Type B pancreatic cell (in vitro differentiated cells): ENCODE measurements around a stretch of chr3.

DNA sequence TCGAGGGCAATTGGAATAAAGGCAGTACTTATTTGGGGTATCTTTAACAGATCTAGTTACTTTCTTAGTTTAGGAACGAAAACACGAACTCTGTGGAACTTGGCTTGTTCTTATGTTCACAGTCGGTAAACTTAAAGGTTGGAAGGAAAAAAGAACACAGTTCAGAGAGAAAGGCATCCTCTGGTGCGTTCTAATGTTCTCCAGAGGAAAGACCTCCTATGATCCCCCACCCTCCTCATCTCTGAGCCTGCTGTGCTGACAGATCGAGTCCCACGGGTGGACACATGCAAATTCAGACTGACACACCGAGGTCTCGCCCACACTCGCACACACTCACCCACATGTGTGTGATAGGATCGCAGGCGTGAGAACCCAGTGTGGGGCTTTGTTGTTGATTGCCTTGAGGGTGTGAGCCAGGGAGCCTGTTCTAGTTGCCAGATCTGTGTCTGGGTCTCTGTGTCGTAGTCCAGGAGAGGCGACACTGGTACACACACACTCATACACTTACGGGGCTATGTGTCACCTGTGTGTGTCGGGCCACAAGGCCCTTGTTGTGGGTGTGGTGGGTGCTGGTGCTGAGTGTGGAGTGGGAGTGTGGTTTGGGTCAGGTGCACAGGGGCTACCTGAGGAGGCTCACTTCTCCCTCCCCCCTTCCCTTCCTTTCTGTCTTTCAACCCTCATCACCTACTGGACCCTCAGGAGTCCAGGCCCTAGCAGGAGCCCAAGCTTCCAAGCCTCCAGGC lies 1.9 kb downstream of the EPHB3 start:
- PRO-cap = no peak

- PRO-cap = no peak
Observed at GRCh38 chr3:184645167-184645716, 66.6 kb downstream of the MAGEF1 start.

DNA sequence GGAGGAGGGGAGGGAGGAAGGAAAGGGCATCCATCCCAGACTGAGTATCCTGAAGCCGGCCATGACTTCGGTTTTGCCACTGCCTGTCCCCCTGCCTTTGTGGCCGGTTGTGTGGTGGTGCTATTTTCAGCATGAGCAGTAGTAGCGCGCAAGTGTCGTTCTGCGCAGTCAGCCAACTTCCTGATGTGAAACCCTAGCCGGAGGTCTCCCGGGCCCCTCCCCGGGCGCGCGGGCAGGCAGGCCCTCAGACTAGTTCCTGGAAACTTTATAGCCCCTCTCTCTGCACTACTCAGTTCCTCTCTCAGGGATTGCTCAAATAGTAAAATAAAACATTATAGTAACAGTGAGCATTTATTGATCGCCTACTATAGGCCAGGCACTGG lies 24.2 kb downstream of the MAGEF1 start:
- PRO-cap = no peak

DNA sequence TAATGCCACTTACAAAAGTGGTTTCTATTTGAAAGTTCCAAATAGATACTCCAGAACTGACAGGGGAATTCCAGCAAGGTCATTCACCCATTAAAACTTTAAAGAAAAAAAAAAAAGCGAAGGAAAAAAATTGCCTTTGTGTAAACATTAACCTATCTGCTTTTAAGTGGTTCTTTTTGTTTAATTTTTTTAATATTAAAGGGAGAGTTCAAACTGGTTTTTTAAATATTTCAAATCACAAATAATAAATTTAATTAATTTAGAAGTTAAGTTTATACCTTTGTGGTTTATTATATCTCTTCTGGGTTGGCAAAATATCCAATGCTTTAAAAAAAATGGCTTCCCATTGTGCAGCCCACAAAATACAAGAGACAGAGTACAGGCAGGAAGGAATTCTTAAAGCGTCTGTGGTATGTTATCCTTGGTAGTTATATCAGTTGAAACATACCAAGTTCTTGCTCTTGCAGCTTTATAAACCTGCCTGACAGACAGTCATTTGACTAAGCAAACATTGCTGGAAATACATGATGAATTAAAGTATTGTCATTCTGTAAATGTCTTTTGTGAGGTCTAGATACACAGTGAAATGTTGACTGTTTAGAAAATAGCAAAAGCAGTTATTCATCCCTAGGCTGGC lies 45.0 kb upstream of the MAP3K13 start:
- PRO-cap = no peak

- PRO-cap = no peak
Observed at GRCh38 chr3:185428284-185428983, 65.5 kb downstream of the MAP3K13 start.

- PRO-cap = no peak
Observed at GRCh38 chr3:185503484-185504194, 4.8 kb upstream of the TMEM41A start.

- PRO-cap = bidirectional peak, plus-strand start at chr3:185558567, minus-strand start at chr3:185558507
Observed at GRCh38 chr3:185558288-185558900, 6.0 kb upstream of the LIPH start.

DNA sequence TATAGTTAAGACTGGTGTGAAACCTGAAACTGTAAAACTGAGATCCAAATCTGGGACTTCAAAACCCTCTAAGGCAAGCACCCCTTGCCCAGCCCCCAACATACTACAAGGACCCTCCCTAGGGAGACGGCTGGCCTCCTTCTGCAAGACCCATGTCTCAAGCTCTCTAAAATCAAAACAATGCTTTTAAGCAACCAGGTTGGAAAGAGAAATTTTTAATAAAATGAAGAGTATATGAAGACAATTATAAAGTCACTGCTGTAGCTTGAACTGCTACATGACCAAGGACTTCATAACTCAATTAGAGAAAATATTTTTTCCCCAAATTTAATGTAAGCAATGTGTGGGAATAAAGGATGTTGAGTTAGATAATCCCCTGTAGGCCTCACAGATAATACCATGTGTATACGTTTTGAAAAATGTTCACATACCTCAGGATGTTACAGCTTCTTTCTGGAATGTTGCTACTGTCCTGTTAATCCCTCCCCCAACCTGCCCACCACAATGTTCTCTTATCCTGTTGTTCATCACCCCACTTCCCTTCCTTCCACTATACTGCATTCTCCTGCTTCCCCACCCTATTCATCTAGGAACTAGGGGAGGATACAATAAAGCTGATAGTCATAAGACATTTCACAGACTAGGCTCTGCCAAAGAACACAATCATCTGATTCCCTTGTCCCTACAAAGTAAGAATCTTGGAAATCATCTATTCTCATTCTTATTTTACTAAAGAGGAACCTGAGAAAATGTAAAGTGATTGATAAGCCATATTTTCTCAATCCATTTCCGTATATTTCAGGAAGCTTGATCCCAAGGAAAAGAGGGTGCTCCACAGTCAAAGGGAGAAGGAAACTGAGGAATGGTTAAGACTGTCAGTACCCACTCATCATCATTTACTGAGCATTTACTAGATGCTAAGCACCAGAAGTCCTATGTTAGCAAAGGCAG lies 92.1 kb downstream of the IGF2BP2 start:
- PRO-cap = no peak

DNA sequence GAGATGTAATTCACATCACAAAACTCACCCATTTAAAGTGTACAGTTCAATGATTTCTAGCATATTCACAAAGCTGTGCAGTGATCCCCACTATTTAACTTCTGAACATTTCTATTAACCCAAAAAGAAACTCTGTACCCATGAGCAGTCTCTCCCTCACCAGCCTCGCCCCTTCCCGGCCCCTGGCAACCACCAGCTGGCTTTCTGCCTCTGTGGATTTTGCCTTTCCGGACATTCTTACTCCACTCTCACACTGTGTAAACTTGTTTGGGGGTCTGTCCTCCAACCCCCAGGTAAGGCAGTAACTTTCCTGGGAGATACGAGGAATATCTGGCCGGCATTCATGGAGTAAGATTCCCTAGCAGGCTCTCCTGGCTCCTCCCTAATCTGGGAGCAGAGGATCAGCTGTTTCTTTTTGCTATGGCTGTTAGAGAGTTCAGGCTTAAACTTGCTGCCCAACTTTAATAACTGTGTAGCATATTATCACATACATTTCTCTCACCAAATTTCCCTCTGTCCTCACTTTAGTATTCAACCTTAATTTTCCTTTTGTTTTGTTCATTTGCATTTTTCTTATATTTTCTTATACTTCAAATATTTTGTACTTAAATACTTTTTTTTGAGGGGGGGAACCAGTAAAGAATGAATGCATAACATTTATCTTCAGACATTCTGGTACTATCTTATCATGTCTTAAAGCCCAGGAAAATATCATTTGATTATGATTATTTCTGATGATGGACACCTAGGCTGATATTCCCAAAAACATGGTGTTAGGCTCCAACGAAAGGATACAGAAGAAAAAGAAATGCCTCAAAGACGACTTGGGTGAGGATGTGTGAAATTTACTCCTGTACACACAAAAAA lies 64.2 kb downstream of the IGF2BP2 start:
- PRO-cap = no peak

- PRO-cap = unidirectional peak, minus-strand start at chr3:185915976; unidirectional peak, minus-strand start at chr3:185916226
Observed at GRCh38 chr3:185915712-185916658, 21.8 kb downstream of the TRA2B start.

DNA sequence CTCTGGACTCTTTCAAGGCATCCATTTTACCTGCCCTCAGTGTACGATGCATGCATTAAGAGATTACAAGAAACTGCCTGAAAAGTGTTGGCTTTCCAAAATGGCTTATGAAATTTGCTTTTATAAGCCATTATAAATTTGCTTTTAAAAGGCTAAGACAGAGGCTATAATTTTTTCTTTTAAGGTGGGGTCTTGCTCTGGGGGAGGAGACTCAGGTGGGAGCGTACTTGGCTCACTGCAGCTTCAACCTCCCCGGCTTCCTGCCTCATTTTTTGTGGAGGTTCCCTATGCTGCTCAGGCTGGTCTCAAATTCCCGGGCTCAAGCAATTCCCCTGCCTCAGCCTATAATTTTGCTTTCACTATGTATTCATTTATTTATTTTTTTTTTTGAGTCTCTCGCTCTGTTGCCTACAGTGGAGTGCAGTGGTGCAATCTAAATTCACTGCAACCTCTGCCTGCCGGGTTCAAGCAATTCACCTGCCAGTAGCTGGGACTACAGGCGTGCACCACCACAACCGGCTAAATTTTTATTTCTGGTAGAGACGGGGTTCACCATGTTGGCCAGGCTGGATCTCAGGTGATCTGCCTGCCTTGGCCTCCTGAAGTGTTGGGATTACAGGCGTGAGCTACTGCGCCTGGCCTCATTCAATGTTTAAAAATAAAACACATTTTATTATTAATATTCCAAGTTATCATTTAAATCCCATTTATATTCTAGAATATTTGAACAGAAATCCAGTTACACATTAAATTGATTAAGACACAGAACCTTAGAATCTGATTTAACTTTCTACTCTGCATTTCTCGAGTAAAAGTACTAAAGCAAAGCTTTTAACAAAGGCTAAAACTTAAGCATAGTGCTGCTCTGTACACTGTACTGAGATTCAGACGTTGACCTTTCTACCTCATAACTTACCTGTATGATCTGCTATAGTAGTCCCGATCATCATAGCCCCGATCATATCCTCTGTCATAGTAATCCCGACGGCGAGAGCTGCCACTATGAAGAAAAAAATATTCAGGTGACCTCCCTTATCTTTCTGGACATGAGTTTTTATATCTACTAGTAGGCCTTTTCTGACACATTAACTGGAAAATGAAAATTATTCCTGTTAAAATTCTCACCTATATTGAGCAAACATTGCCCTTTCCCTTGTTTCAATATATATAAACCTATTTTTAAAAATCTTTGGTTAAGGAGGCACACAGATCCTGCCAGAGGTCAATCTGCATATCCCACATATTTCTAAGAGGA lies 17.2 kb downstream of the TRA2B start:
- PRO-cap = unidirectional peak, minus-strand start at position 269 of the sequence

- PRO-cap = no peak
Observed at GRCh38 chr3:185925610-185926329, 12.0 kb downstream of the TRA2B start.

GRCh38 chr3:185934015-185935255 lies 3.4 kb downstream of the TRA2B start:
- PRO-cap = unidirectional peak, minus-strand start at chr3:185934390

- PRO-cap = bidirectional peak, plus-strand start at chr3:185938282, minus-strand start at chr3:185937986
Observed at GRCh38 chr3:185938131-185938399, 251 bp upstream of the TRA2B start.

DNA sequence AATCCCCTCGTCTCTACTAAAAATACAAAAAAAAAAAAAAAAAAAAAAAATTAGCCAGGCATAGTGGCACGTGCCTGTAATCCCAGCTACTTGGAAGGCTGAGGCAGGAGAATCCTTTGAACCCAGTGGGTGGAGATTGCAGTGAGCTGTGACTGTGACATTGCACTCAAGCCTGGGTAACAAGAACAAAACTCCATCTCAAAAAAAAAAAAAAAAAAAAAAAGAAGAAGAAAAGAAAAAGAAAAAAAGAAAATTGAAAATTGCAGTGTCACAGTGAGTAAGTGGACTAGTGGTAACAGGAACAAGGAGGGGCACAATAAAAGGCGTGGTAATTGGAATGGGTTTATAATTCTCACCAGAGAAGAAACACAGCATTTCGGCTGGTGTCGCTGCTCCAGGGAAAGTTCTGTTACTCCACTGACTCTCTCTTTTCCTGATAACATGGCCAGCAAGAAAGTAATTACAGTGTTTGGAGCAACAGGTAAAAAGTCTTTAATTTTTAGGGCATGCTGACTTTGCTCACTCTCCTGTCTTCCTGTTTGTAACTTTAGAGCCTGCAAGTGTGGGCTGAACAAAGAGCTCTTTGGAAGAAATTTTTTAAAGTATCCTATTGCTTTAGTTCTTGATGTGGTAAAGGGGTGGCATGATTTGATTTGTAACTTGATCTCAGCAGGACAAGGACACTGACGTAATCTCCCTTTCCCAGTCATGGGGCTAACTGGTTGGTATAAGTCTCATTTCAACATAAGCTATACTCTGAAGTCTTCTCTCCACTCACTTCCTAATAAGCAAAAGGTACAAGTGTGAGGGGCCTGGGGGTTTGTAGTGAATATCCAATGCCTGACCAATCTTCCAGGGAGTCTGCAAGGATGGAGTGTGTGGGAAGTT lies 22.0 kb upstream of the TRA2B start:
- PRO-cap = bidirectional peak, plus-strand start at position 374 of the sequence, minus-strand start at position 200 of the sequence

DNA sequence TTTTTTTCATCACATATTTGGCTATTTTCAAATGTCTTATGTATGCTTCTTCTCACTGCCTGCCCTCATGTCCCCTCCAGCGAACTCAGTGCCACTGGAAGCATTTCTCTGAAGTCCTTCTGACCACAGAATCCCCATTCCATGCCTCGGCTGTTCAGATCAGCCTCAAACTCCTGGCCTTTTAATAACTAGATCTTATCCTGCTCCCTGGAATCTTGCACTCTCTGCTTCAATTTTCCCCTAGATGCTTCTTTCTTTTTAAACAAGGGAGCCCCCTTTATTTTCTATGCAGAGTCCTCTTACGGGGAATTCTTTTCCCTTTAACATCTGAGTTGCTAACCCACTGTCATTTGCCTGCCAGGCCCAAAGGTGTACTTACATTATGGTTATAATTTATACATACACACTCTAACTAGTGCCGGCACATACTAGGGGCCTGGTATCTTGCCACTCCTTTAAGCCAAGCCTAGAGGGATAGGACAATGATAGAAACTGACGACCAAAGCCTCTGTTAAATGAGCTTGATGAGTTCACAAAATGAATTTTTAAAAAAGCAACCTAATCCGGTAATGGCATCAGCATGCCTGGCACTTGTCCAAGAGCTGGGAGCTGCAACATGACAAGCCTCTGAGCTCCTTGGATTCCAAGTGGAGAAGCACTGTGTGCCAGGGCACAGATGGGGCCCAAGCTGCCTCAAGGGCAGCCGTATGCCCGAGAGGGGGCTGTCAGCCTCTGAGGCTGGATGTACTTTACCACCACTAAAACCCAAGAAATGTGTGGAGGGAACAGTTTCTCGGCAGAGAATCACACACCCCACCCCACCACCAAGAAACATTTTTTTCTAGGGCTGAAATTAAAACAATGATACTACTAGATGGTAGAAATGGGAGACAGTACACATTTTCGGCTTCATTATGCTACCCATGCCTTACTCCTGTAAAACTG lies 9.8 kb downstream of the ETV5 start:
- PRO-cap = no peak

DNA sequence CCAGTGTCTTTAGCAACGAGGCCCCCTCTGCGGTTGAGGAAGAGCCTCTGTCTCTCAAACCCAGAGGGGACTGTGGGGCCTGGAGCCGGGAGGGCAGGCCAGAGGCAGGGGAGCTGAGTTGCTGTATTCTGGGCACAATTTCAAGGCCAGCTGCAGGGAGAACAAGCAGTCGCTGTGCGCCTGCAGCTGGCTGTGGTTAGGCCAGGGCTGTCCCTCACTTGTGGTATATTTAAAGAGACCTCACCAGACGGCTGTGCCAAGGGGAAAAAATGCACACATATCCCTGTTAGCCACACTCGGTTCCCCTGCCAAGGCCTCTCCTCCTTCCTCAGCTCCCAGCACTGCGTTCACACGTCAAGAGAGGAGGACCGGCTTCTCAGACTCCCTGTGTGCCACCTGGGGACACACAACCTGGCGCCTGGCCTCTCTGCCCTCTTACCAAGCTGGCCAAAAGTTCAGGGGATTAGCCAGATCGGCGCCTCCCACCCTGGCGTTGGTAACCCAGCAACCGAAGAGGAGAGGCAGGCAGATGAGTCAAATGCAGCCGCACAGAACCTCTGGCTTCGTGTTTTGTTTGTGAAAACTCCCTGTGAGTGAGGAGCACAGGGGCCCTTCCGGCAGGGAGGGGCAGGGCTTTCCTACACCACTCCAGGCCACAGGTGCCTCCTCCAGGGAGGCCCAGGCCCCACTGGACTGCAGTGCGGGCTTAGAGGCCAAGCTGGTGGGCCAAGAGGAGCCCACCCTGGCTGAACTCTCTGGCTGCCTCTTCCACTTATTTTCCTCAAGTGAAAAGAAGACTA lies 101.3 kb upstream of the ETV5 start:
- PRO-cap = no peak

DNA sequence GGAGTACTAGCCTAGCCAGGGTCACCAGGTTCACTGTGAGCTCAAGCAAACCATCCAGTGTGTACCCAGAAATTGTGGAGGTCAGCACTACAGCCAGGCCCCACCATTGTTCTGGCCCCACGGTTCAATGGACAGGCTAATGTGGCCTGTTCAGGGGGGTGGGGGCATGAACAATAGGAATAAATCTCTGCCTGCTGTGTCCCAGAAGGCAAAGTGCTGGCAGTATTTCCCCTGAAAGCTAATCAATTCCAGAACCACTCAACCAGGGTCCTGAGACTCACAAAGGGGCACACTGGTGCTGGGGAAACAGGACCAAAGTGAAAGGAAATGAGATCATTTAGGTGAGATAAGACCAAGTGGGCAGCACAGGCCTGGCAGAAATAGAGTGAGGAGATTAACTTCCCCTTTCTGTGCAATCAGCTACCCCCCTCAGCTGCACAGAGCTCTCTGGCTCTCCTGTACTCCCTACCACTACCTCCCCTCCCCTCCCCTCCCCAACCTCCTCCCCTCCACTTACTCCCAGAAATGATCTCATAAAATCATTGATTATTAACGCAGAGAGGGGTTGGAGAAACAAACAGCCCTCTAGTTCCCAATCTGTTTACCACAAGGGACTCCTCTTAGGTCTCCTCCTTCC lies 11.5 kb downstream of the CRYGS start:
- PRO-cap = no peak

GRCh38 chr3:186604892-186605419 lies 7.9 kb upstream of the AHSG start:
- PRO-cap = no peak

DNA sequence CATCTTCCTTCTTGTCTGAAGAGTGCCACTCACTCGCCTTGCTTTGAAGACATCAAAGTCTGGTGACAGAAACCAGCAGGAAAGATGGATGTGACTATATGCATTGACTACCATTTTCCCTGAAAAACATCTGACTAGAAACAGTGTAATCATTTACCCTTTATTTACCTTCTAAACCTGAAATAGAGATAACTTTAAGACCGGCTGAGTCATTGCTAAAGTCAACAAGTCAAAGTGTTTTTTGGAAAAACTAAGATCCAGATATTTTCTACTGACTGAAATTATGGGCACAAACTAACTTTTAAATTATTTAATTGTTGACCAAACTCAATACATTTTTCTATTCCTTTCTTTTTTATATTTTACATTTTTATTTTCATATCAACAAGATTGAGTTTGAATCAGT lies 6.6 kb upstream of the AHSG start:
- PRO-cap = no peak